ENCODE measurements around a stretch of chr2.

DNA sequence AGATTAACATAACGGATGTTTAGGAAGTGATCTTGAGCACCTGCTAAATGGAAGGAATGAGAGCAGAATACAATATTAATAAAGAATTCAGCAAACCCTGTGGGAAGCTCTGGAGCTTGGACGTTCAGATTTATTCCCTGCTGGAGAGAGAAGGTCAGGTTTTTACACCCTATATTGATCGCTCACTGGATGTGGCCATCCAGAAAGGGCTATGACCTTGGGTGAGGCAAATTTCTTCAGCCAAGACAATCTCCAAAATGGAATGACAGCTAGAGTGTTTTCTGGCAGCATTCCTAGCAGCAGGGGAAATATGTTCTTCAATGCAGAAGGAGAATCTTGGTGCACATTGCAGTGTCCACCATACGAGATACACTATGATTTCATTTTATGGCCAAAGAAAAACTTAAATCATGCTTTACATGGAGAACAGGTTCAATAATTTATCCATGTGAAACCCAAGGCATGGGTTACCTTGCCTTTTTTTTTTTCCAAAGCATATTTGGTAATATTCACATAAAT is 288.2 kb downstream of the IRS1 start:
- RRBS, result no CpG with 5 or more reads among the region's 4 CpGs

DNA sequence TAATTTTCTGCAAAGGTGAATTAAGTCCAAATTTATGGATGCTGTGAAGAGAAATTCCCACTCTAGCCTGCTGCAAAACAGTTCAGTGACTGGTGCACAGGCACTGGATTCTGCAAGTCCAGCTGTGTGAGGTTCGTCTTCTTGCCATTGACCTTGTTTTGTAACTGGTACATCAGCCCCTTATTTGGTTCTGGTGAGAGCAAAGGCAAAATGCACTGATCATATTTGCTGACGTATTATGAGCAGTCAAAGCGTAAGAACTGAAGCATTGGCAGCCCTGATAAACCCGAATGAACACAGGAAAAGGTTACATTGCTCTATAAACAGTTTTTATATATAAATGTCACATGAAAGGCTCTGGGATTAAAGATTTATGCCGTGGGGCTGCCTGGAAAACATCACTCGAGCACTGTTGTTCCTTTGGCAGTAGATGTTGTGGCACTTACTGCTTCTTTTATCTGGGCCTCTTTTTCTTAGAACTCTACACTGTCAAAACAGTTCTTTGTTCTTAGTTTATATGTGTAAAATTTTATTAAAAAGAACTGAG is 168.0 kb downstream of the IRS1 start:
- RRBS, result no CpG with 5 or more reads among the region's 6 CpGs

- RRBS, result no CpG with 5 or more reads among the region's 7 CpGs
Observed at GRCh38 chr2:226770551-226771374, 28.9 kb downstream of the IRS1 start.

GRCh38 chr2:226791617-226792169 is 7.9 kb downstream of the IRS1 start:
- RRBS, result 1% methylated on average over 20 of the region's 46 CpGs

- RRBS, result no CpG with 5 or more reads among the region's 6 CpGs
Observed at GRCh38 chr2:226875531-226876458, 39.9 kb downstream of the RHBDD1 start.

DNA sequence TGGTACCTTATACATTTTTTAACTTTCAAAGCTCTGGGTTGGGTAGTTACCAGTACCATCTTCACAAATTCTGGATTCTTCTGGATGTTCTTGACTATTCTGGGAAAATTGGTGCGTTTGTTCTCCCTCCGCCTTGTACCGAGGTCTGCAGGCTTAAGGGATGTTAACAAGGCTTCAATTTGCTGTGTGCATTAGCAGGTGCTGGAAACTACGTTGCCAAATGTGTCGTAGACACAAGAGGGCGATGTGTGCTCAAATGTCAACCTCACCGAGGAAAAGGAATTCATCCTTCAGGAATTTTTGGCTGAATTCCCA is 18.2 kb upstream of the SCYGR1 start:
- RRBS, result no CpG with 5 or more reads among the region's 7 CpGs

DNA sequence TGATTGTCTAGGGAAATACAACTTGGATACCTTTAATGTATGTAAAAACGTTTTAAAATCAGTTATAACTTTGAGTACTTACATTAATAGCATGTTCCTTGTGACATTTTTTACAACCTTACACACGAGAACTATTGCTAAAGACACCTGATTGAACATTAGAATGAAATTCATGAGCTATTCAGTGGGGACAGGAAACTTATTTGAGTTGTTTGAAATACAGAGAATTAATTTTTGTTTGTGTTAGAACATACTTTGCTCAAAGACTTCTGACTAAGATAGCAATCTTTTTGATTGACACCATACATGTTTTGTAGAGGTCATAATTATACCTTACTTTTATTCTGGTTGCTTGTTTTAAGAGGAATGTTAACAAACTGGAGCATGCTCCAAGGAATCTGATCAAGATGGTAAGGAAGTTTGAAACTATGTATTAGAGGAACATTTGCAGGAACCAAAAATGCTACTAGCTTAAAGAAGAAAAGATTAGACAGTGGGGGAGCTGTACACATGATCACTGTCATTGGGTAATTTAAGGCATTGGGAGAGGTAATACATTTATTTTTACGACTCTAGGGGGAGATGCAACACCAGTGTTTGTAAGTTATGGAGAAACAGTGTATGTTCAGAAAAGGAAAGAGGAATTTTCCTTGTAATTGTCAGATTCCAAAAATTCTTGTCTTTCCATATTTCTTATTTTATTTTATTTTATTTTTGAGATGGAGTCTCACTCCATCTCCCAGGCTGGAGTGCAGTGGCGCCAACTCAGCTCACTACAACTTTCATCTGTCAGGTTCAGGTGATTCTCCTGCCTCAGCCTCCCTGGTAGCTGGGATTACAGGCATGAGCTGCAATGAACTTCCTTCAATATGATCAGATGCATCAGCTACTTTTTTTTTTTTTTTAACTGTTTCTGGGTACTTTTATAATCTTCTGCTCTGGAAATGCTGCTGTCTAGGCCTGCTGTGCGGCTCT is 8.0 kb downstream of the AGFG1 start:
- RRBS, result no CpG with 5 or more reads among the region's 5 CpGs

GRCh38 chr2:227781115-227781621 is 32.5 kb upstream of the CCL20 start:
- RRBS, result no CpG with 5 or more reads among the region's 13 CpGs

DNA sequence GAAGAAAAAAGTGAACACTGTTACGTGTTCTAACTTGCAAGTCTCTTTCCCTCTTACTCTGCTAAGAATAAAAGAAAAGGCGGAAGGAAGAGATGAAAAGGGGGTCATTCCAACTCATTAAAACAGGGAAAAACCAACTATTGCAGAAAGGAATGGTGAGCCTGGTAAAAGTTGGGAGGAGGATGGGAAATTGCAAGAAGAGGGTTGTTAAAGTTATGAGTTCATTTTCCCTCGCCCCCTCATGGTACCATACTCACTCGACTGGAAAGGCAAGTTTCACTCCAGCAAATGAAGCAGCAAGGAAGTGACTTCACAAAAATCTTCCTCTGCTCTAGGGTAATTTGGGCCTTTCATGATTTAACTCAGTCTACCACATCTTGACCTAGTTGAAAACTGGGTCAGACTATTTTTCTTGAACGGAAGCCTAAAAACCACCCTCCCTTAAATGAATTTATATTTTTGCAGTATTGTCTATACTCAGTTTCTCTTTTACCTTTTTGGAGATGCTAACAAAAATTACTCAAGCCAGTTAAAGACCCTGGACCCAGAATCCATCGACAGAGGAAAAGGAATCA is 22.8 kb upstream of the DAW1 start:
- RRBS, result no CpG with 5 or more reads among the region's 6 CpGs

GRCh38 chr2:229078138-229078676 is 192.9 kb downstream of the PID1 start:
- RRBS, result no CpG with 5 or more reads among the region's 3 CpGs

GRCh38 chr2:229139702-229140216 is 131.3 kb downstream of the PID1 start:
- RRBS, result no CpG with 5 or more reads among the region's 3 CpGs

- RRBS, result no CpG with 5 or more reads among the region's 2 CpGs
Observed at GRCh38 chr2:229238763-229239333, 32.2 kb downstream of the PID1 start.

DNA sequence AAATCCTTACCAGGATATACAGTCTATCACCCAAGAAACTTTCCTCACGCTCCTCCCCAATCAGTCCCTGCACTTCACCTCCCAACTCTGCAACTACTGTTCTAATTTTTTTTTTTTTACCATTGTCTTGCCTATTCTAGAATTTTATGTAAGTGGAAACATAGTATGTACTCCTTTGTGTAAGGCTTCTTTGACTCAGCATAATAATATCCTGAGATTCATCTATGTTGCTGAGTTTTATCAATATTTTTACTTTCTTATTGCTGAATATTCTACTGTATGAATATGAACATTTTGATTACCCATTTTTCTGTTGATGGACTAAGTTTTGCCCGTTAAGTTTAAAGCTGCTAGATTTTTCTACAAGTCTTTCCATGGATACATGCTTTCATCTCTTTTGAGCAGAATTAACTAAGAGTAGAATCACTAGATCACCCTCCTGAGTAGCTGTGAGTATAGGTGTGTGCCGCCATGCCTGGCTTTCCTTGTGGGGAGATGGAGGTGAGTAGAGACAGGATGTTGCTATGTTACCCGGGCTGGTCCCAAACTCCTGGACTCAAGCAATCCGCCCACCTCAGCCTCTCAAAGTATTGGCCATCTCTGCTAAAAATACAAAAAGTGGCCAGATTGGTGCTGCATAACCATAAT is 28.3 kb downstream of the TRIP12 start:
- RRBS, result no CpG with 5 or more reads among the region's 5 CpGs

DNA sequence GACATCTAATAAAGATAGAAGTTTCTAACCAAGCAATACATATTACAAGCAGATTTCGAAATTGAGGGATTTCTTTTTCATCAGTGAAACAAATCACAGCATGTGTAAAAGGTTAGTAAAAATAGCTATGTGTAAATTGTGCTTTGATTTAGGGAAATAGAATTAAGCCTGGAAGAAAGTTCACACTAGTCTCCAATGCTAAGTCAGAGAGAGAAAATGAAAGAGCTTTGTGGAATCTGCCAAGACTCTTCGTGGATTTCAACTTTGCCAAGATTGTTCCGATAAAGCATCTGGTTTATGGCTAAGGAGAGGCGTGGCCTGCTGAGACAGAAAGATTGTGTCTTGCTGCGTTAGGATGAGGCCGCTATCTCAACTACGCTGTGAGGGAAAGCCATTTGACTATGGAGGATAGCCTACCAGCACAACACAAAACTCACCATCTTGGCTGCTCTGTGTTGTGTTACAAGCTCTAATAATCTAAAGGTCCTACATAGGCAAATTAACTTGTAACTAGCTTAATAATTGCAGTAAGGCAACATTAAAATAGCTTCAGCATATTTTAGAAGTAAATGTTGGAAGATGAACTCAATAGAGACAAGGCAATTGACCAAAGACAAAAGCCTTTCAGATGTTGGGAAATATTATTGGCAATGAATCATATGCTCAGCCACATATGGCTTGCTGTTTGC is 60.3 kb upstream of the SLC16A14 start:
- RRBS, result no CpG with 5 or more reads among the region's 7 CpGs

GRCh38 chr2:230341766-230342248 is 14.8 kb downstream of the SP140L start:
- RRBS, result no CpG with 5 or more reads among the region's 19 CpGs

DNA sequence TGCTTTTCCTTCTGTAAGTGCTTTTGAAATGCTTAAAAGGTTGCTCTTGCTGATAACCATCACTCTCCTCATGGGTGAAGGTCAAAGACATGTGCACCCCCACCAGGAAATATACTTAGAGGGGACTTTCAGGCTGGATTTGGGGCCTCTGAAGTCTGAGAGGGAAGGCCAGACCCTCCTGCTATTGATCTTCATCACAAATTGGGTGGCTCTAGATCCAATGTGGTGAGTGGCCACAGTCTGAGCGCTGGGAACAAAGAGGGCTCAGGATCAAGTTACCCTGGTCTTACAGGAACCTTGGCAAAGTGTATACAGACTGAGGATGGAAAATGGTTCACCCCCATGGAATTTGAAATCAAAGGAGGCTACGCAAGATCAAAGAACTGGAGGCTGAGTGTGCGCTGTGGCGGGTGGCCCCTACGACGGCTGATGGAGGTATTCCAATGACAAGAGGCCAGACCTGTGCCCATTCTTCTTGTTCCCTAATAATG is 24.2 kb upstream of the SP100 start:
- RRBS, result no CpG with 5 or more reads among the region's 6 CpGs

- RRBS, result no CpG with 5 or more reads among the region's 2 CpGs
Observed at GRCh38 chr2:230448639-230449022, 32.6 kb downstream of the SP100 start.

DNA sequence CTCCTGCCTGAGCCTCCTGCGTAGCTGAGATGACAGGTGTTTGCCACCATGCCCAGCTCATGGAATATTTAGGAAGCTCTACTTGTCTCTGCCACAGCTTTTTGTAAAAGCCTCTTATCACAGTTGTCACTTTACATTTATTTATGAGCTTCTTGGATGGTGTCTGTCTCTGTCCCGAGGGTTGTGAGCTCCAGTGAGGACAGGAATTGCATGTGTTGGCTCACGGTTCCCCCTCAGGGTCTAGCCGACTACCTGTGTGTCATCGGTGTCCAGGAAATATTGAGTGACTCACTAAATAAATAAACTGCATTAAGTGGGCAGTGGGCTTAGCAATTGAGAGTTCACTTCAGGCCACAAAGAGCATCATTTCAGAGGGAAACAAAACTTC is 27.9 kb upstream of the CAB39 start:
- RRBS, result no CpG with 5 or more reads among the region's 5 CpGs

DNA sequence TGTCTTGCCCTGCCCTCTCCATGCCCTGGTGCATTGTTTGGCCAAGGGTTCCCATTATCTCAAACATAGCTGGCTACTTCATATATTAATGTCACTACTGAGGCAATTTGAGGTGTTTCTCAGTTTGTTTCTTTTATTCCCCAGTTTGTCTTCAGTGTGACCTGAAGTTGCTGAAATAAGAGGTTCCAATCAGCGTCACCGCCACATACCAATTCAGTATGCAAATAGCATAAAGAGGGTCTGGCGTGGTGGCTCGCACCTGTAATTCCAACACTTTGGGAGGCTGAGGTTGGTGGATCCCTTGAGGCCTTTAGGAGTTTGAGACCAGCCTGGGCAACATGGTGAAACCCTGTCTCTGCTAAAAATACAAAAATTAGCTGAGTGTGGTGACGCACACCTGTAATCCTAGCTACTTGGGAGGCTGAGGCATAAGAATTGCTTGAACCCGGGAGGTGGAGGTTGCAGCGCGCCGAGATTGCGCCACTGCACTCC is 11.1 kb downstream of the CAB39 start:
- RRBS, result no CpG with 5 or more reads among the region's 10 CpGs

All from brain (tissue), 1 donor.